ENCODE measurements around a stretch of chr11.

DNA sequence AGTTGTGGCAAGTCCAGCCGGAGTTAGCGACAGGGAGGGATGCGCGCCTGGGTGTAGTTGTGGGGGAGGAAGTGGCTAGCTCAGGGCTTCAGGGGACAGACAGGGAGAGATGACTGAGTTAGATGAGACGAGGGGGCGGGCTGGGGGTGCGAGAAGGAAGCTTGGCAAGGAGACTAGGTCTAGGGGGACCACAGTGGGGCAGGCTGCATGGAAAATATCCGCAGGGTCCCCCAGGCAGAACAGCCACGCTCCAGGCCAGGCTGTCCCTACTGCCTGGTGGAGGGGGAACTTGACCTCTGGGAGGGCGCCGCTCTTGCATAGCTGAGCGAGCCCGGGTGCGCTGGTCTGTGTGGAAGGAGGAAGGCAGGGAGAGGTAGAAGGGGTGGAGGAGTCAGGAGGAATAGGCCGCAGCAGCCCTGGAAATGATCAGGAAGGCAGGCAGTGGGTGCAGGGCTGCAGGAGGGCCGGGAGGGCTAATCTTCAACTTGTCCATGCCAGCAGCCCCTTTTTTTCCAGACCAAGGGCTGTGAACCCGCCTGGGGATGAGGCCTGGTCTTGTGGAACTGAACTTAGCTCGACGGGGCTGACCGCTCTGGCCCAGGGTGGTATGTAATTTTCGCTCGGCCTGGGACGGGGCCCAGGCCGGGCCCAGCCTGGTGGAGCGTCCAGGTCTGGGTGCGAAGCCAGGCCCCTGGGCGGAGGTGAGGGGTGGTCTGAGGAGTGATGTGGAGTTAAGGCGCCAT, 36.5 kb downstream of the FRMD8 start:
- PRO-cap, 2 experiments, result peak in 2 of 2 experiments; most common plus-strand start position 20 of the sequence (in 2)

DNA sequence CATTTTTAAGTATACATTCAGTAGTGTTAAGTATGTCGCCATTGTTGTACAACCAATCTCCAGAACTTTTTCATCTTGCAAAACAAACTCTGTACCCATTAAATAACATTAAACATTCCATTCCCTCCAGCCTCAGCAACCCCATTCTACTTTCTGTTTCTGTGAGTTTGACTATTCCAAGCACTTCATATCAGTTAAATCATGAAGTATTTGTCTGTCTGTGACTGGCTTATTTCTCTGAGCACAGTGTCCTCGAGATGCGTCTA, 44.4 kb downstream of the FRMD8 start:
- PRO-cap, 2 experiments, result no peak in any of the 2 experiments

- PRO-cap, 2 experiments, result no peak in any of the 2 experiments
Measured at GRCh38 chr11:65441381-65442274, 55.2 kb downstream of the FRMD8 start.

GRCh38 chr11:65479150-65480296, 45.4 kb upstream of the SCYL1 start:
- PRO-cap, 2 experiments, result peak in 2 of 2 experiments; most common plus-strand start chr11:65479508 (in 1); most common minus-strand start chr11:65479336 (in 1)

DNA sequence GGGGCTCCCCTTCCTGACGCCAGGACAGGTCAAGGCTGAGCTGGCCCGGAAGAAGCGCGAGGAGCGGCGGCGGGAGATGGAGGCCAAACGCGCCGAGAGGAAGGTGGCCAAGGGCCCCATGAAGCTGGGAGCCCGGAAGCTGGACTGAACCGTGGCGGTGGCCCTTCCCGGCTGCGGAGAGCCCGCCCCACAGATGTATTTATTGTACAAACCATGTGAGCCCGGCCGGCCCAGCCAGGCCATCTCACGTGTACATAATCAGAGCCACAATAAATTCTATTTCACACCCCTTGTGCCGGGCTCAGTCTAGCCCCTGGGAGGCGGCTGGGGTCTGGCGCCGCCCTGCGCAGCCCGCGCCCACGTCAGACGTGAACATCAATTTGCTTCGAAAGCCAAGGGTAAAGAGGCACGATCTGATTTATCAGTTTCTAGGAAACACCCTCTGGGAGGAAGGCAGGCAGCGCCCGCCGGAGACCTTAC, 13.6 kb downstream of the SCYL1 start:
- PRO-cap, 2 experiments, result no peak in any of the 2 experiments

- PRO-cap, 2 experiments, result no peak in any of the 2 experiments
Measured at GRCh38 chr11:65538899-65539413, 14.1 kb downstream of the SCYL1 start.

- PRO-cap, 2 experiments, result no peak in any of the 2 experiments
Measured at GRCh38 chr11:65545896-65546133, 12.3 kb downstream of the LTBP3 start.

GRCh38 chr11:65546210-65546970, 11.8 kb downstream of the LTBP3 start:
- PRO-cap, 2 experiments, result peak in 2 of 2 experiments; most common plus-strand start chr11:65546876 (in 1); most common minus-strand start chr11:65546566 (in 2)

- PRO-cap, 2 experiments, result no peak in any of the 2 experiments
Measured at GRCh38 chr11:65606455-65607645, 7.2 kb downstream of the MAP3K11 start.

DNA sequence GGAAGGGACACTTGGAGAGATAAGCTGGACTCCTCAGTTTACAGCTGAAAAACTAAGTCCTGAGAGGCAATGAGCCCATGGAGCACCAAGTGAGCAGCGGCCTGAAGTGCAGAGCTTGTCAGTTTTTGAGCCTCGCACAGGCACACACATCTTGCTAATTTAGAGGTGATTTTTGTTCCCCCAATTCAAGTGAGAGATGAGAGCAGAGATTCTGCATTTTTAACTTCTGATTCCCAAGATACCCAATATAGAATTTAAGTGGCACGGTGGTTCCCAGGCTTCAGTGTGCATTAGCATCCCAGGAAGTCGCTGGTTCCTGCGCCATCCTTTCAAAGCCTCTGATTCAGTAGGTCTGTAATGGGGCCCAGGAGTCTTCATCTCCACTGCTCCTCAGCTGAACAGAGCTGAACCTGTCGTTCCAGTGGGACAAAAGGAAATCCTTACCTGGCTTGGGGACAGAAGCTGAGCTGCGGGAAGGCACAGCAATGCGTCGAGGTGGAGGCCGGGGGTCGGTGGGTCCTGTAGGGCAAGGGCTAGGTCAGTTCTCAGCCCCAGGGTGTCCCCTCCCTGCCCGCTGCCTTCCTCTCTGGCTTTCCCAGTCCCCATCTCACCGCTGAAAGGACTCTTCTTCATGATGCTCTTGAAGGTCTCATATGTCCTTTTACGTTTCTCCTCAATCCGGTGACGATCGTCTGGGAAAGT, 7.3 kb downstream of the RELA start:
- PRO-cap, 2 experiments, result no peak in any of the 2 experiments

GRCh38 chr11:65790423-65791219, 3.8 kb downstream of the OVOL1 start:
- PRO-cap, 2 experiments, result no peak in any of the 2 experiments

- PRO-cap, 2 experiments, result no peak in any of the 2 experiments
Measured at GRCh38 chr11:65813997-65815101, 19.4 kb upstream of the SNX32 start.

GRCh38 chr11:65850673-65851037, 7.3 kb downstream of the CFL1 start:
- PRO-cap, 2 experiments, result no peak in any of the 2 experiments

- PRO-cap, 2 experiments, result no peak in any of the 2 experiments
Measured at GRCh38 chr11:65853755-65854576, 4.0 kb downstream of the CFL1 start.

DNA sequence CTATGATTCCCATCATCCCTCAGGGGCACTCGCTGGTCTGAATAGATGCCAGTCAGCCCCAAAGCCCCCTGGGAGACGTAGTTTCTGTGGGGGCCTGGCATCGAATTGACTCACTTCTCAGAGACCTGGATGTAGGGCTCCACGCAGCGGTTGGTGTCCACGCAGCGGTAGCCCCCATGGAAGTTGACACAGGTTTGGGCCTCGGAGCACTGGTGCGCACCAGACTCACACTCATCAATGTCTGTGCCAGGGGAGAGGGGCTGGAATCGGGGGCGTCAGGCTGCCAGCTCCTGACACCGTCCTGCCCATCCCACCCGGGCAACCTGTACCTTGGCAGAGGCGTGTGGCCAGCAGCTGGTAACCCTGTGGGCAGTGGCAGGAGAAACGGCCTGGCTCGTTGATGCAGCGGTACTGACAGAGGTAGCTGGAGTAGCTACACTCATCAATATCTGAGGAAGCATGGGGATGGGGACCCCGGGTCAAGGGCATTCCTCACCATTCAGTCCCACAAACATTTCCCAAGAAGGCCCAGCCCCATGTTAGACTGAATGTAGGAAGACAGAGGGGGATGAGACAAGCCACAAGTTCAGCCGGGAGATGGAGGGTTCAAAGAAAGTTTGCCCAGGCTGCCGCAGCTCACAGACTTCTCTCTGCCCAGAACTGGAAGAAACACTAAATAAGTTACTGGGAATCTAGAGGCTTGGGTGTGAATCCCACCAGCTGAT, 4.3 kb downstream of the EFEMP2 start:
- PRO-cap, 2 experiments, result no peak in any of the 2 experiments

DNA sequence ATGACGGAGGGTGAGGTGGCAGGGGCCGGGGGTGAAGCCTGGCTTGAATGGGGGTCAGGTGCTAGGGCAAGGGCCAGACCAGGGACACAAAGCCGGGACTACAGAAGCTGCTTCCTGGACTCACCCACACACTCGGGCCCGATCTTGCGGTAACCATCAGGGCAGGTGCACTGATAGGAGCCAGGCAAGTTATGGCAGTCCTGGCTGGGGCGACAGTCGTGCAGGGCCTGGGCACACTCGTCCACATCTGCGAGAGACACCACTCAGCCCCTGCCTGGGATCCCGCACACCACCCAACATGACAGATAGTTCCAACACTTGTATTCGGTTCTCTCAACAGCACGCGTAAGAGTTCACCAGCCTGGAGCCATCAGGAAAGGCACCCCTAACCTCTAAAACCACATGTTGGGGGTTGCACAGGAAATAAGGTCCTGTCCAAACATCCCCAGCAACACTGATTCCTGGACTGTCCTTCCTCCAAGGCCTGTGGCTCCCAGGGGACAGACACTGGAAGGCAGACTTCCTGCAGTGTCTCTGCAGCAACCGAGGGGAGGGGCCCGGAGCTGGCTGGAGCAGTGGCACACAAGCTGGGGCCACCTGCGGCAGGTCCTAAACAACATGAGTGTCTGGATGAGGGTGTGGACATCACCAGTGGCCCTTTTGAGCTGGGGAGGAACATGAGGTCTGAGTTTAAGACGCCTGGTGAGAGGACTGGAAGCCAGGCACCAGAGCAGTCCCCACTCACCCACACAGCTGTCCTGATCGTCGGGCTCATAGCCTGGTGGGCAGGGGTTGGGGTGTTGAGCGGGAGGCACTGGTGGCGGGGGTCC, 2.0 kb downstream of the EFEMP2 start:
- PRO-cap, 2 experiments, result no peak in any of the 2 experiments

GRCh38 chr11:65898606-65899041, 1.6 kb downstream of the FOSL1 start:
- PRO-cap, 2 experiments, result no peak in any of the 2 experiments

DNA sequence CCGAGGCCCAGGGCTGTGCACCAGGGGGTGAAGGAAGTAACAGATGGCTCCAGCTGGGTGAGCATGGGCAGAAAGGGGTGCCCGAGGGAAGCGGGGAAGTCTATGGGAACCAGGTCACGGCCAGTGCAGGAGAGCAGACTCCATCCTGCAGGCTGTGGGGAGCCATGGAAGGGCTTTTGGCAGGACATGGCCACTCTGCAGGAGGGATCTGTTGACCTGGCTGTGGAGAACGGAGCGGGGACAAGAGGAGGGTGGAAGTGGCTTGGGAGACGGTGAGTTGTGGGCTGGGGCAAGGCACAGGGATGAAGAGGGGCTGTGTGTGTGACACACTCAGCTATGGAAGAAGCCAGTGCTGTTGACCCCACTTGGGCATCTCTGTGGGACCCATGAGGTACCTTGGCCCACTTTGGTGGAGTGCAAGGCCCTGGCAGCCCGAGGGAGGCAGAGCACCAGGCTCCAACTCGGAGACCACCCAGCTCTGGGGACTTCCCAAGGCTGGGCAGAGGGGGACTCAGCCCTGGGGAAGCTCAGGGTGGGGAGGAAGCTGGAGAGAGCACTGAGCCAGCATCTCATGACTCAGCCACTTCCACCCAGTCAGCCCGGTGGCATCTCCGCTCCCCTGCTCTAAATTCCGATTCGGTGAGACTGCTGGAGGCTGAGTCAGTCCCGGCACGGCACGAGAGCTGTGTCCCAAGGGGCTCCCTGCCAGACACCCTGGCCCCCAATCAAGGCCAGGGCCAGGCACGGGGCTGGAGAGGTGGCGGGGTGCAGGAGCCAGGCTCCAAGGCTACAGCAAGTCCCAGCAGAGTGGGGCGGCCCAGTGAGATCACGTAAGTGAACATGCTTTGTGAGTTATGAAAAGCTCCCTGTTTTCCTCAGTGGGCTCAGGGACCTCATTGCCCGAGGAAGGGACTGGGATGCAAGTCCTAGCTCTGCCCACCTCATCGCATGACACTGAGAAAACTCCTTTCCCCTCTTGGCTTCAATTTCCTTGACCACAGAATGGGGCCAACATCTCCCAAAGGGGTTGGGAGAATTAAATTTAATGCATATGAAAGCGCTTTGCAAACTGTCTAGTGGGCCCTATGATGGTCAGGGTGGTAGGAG, 3.2 kb downstream of the C11orf68 start:
- PRO-cap, 2 experiments, result no peak in any of the 2 experiments

- PRO-cap, 2 experiments, result no peak in any of the 2 experiments
Measured at GRCh38 chr11:65979882-65980523, 18.5 kb downstream of the SART1 start.

GRCh38 chr11:66020877-66021514, 5.3 kb downstream of the CATSPER1 start:
- PRO-cap, 2 experiments, result no peak in any of the 2 experiments

All from Metastatic Liver Carcinoma in the Adrenal Gland (tissue), 2 donors.